Diencephalon (tissue), 2 donors: ENCODE measurements around a stretch of chr7.

- RAMPAGE, long total RNA, result no peak
These were observed 82.1 kb downstream of the CLIP2 start for GRCh38 chr7:74371091-74371829.

DNA sequence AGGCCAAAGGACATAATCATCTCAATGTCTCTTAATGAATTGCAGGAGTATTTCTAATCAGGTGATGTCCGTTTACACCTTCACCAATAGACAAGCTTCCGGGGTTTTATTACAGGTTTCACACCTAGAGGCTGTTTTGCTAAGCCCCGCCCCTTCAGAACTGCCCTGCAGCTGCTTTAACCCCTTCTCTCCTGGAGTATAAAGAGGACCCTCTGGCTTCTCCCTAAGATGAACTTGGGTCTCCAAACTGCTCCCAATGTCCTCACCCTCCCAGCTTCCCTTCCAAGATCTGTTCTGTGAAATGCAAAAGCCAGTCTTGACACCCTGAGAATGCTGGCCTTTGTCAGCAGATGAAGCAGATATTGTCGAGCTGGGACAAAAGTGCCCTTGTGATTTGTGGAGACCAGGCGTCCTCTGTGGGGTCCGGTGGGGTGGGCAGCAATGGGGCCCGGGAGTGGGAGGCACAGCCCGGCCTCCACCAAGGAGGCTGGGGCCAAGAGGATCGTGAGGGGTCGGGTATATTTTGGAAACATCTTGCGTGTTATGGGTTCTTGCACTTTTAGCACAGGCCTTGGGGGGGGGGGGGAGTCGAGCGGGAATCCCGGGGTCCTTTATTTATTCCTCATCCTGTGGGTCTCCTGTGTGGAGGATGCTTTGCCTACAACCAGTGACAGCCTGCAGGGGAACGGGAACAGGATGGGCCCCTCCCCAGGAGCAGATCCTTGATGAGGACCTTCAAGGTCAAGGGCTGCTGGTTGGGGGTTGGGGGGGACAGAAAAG lies 81.7 kb upstream of the GTF2IRD1 start:
- RAMPAGE, long total RNA, result no peak

GRCh38 chr7:74473166-74473538 lies 19.4 kb downstream of the GTF2IRD1 start:
- RAMPAGE, long total RNA, result no peak

DNA sequence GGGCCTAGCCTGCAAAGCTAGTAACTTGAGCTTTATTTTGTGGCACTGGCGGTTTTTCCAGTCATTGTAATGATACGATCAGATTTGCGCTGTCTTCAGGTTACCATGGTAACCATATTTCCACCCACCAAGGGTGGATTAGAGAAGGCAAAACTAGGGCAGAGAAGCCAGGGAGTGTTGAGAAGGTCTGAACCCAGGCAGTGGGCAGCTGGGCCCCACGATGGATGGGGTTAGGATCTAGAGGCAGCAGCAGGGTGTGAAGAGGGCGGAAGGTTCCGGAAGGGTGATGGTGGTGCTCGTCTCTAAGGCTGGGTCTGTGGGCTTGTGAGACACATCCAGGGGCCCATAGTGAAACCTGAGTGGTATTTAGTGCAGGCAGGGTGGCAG lies 88.0 kb upstream of the GTF2I start:
- RAMPAGE, long total RNA, result no peak

DNA sequence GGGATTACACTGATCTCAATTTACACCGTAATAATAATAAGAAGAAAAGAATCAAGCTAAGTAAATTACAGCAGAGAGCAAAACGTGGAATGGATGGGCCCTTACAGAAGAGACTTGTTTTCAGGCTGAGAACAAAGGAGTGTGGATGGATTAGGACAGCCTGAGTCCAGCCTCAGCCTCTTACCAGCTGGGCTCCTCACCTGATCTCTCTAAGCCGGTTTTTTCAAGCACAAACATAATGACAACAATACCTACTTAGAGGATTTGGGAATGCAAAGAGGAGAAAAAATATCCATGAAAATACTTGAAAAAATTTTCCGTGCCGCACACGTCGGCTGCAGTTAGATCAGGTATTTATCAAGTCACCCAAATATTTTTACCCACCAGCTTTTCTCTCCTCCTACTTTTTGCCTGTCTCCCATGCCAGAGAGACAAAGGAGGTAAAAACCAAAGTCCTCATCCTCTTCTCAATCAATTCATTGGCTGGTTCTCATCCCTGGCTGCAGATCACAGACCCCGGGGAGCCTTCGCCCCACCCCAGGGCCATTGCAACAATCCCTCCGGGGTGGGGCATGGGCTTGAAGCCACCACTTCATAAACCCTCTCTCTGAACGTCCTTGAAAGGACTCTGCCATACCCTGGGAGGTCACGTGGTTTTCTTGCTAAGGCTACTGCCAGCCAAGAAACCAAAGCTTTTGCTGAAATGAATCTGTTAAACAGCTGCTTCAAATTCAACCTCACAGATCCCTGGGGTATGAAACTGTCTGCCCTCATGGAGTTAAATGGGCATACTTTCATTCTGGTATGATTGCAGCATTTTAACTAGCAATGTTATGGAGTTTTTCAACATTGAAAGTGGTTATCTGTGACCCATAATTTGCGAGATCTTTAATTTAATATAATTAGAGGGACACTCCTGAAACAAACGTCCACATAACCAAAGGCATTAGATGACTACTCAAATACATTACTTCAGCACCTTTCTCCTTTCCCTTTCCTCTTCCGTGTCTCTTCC lies 29.6 kb upstream of the GTF2I start:
- RAMPAGE, long total RNA, result no peak

- RAMPAGE, long total RNA, result no peak
These were observed 1.2 kb upstream of the GTF2I start for GRCh38 chr7:74656287-74656834.

GRCh38 chr7:74658767-74659058 lies 1.2 kb downstream of the GTF2I start:
- RAMPAGE, long total RNA, result no peak

DNA sequence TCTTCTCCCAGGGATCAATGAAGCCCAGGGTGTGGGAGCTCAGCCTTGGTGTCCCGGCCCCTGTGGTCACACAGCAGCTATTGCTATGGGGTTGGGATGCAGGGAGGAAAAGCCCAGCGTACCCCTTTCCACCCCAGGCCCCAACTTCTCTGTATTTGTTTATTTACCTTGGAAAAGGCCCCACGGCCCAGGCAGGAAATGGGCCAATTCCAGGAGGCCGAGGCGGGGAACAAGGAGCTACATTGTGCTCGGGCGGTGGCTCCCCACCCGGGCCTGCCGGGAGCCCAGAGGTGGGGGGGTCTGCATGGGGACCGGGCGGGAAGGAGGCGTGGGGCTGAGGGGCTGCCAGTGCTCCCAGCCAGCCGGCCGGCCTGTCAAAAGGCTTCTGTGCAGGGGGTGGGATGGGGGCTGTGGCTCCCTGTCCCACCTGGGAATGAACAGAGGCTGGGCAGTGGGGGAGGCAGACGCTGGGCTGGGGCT lies 23.4 kb upstream of the GTF2IRD2 start:
- RAMPAGE, long total RNA, result no peak

- RAMPAGE, long total RNA, result no peak
These were observed 107.1 kb downstream of the SPDYE5 start for GRCh38 chr7:75598937-75599855.

DNA sequence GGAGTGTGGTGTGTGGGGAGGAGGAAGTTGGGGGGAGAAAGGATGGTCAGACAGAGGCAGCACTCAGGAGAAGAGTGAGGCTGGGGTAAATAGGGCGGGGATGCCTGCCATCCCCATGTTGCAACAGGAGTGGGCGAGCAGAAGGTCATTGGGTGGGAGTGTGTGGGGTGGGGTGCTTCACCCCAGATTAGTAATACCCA lies 3.6 kb upstream of the CCL24 start:
- RAMPAGE, long total RNA, result no peak

DNA sequence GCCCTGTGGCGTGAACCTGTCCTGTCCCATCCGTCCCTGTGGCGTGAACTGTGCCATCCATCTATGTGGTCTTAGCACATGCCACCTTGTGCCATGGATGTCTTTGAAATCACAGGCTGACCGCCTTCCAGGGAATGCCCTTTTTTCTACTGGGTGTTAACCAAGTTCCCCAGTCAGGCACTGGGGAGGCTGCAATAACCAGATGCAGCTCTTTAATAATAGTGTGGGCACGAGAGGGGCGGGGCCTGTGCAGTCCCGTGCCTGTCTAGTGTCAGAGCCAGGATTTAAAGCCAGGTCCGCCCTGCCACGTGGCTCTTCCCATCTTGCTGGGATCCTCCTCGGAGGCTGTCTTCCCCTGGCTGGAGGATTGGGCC lies 25.3 kb downstream of the TMEM120A start:
- RAMPAGE, long total RNA, result no peak

GRCh38 chr7:75985381-75986207 lies 8.8 kb downstream of the TMEM120A start:
- RAMPAGE, long total RNA, result no peak

DNA sequence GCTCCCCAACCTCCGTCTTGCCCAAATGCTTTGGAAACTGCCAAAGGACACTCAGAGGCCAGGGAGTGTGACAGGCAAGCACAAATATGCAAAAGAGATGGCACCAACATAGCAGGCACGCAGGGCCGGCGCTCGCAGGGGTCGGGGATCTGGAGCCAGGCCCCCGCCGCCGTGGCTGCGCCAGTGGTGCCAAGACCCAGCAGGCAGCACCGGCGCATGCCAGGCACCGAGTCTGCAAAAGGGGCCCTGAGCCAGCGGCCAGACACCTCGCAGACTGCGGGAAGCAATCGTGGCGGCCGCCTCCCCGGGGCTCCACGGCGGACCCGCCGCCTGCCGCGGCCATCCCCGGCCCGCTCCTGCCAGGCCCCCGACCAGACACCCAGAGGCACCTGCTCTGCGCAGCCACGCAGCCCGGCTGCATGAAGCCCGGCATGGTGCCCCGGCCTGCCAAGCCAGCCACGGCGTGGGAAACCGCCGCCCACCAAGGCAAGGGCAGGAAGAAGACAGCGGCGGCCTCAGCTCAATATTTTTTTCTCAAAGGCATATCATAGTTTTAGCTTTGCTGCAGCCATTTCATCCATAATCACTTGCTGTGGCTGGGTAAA lies 51.4 kb upstream of the SRRM3 start:
- RAMPAGE, long total RNA, result no peak

GRCh38 chr7:76291385-76292457 lies 10.8 kb upstream of the HSPB1 start:
- RAMPAGE, long total RNA, result no peak

DNA sequence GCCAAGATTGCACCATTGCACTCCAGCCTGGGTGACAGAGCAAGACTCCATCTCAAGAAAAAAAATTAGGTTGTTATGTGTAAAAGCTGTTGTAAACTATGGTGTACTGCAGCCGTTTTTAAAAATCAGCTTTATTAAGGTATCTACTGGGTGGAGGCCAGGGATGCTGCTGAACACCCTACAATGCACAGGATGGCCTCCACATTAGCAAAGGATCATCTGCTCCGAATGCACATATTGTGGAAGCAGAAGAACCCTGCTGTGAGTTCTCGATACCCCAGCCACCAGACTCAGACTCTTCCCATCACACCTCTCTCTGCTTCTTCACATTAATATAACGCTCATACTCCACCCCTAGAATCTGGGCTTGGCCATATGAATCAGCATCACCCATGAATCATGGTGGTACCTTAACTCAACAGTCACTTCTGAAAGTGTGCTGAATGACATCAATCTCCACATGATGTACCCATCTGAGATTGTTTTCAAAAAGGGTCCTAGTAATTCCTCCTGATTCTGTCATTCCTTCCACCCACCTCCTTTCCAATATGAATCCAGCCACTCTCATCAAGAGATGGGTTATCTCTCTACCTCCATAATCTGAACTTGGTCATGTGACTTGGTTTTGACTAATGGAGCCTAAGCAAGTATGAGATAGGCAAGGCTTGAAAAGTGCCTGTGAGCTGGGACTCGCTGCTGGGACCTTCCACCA lies 15.6 kb downstream of the YWHAG start:
- RAMPAGE, long total RNA, result no peak

DNA sequence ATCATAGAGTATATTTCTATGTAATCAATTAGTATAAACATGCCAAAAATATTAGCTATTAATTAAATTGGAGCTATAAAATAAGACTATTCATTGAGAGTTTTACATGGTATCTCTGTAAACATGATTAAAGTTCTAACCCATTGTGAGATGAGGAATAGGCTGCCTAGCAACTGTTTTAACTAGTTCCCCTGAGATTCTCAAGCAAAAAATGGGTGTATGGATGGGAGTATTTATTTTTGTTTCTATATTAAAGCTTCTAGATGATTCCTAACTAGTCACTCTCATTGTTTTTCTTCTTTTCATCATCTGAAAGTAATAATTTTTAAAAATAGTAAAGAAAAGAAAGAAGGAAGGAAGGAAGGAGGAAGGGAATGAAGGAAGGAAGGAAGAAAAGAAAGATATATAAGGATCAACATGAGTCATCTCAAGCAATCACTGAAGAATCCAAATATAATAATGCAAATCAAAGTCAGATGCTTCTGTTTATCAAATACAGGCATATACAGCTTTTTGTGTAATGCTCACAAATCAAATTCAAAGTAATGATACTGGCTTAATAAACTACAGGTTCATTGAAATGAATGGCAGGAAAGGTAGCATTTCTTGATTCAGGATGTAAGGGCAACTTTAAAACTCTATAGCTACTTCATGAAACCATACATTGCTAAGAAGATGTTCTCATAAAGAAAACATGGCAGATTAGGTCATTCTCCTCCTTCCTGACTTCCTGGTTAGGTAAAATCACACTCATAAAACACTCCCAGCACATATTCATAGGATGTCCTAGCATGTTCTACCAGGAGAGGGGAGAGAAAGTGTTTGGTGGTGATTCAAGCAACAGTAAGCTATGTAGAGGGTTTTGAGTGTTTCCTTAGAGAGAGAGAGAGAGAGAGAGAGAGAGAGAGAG lies 36.6 kb upstream of the SPDYE16 start:
- RAMPAGE, long total RNA, result no peak

DNA sequence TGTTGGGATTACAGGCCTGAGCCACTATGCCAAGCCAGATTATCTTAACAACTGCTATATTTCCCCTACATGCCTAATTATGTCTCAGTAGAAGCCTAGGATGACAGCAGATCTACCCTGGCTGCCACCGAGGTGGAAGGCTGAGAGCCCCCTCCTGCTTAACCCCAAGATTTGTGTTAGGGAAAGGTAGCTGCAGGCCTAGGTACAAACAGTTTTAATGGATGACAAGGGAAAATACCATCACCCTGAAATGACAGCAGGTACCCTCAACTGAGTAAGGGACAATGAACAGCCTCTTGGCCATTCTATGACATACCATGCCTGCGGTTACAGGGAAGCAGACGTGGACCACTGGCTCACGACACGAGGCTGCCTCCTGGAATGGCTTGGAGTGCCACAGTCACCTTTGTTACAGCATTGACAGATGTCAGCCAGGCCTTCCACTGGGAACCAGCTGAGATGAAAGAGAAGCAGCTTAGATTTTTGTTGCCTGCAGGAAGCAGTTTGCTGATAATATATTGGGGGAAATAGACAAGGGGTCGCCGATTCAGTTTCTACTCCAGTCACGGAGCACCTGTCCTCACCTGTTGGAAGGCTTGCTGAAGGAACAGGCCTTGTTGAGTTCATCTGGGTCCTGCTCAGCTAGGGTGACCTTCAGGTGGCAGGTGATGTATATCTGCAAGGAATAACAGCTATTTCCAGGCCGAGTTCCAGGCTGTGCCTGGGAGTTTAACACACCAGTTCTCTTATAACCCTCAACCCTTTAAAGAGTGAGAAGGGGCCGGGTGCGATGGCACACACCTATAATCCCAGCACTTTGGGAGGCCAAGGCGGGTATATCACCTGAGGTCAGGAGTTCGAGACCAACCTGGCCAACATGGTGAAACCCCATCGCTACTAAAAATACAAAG lies 15.7 kb downstream of the POMZP3 start:
- RAMPAGE, long total RNA, result no peak

DNA sequence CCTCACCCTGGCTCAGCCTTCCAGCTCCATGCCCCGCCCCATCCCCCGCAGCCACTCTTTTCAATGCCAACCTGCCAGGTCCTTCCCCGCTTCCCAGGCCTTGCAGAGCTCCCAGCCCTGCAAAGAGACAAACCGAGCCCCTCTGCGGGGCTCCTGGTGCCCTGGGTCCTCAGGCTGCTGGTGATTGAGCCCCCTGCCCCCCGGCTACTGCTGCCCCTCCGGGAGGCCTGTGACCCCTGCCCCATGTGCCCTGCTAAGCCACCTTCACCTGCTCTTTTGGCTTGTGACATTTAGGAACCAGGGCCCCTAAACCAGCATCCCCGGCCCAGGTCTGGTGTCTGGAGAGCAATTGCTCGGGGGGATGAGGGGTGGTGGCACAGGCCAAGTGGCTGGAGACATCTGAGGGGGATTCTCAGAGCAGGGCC lies 25.7 kb downstream of the SPDYE17 start:
- RAMPAGE, long total RNA, result no peak

GRCh38 chr7:77223384-77224099 lies 23.9 kb upstream of the FGL2 start:
- RAMPAGE, long total RNA, result no peak

DNA sequence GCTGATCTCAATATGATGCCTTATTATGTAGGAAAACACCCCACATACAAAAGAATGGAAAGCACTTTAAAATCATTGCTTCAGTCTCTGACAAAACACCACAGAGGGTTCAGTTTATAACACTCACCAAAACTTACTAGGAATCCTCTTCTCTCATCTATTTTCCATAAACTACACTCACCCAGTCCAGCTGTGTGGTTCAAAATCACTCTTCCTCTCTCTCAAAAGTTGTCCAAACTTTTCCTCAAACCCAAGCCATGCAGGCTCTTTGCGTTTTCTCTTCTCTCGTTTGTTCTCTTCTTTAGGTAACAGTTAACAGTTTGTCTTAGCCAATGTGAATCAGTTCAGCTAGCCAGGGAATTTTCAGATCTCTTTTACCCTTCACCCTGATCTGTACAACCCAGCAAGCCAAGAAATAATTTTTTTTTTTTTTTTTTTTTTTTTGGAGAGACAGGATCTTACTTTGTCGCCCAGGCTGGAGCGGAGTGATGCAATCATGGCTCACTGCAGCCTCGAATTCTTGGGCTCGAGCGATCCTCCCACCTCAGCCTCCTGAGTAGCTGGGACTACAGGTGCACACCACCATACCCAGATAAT lies 78.5 kb upstream of the FGL2 start:
- RAMPAGE, long total RNA, result no peak